Tongue (tissue), 2 donors: ENCODE measurements around the gene SMIM12.

DNA sequence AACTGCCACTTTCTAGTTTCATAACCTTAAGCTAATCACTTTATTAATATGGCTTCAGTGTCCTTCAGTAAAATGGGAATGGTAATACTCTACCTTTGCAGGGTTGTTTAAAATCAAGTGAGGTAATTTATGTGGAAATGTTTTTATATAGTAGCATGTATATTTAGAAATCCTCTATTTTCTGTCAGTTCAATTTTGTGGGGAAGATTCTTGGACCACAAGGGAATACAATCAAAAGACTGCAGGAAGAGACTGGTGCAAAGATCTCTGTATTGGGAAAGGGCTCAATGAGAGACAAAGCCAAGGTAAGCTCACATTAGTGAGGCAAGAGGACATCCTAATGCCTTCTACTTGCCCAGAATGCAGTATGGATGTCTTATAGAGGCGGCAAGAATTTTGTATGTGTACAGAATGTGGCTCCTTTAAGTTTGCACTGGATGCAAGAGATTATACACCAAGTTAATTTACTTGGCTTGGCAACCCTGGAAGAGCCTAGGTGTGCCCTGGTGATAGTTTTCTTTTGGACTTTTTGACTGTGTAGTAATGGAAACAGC is 17.7 kb downstream of the KHDRBS1 start:
- RAMPAGE, long total RNA: no peak

GRCh38 chr1:32042761-32043943 is 29.5 kb downstream of the KHDRBS1 start:
- RAMPAGE, long total RNA: no peak

- RAMPAGE, long total RNA: no peak
These were observed 1.1 kb upstream of the TXLNA start for GRCh38 chr1:32178344-32178831.

DNA sequence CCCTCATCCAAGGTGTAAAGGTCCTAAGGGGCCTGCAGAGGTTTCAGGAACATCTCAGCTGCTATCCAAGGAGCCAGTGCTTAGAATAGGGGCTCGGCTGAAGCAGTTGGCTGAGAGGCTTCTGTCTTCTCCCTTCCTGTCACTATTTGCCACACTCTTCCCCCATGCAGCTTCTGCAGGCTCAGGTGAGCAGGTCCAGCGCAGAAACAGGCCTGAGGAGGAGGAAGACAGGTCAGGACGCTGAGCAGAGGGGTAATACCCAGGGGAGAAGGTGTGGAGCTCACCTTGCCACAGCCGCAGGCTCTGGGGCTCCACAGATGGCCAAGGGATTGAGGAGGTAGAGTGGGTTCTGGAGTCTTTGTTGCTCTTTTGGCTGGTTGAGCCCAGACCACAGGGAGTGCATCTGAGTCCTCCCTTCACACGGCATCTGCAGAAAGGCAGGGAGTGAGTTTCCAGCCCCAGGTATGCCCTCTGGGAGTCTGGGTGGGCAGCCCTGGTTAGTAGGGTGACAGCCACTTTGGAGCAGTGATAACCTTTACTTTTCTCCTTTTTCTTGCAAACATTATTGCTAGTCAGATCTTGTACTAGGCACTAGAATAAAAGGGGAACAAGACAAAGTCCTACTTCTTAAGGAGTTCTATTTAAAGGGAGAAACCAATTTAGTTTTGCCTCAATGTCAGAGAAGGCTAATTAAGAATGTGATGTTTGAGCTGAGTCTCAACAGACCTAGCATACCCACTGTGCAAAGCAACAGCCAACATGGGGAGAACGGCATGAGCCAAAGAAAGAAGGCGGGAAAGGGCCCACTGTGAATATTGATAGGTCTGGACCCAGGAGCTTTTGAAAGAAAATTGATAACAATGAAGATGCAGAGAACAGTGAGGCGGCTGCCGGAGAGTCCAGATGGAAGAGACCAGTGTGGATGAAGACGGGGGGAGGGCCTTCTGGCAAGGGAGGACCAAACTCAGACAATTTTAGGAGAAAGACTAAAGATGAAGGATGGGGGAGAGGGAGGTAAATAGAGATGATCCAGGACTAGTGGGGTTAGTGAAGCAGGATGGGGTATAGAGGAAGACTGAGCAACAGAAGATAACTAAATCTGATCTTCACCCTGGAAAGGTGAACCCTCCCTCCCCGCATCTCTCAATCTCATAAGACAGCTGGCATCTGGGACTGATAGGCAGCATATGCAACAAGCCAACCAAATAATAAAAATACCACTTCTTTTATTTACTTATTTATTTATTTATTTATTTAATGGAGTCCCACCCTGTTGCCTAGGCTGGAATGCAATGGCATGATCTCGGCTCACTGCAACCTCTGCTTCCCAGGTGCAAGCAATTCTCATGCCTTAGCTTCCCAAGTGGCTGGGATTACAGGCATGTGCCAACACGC is 10.0 kb downstream of the EIF3I start:
- RAMPAGE, long total RNA: no peak

DNA sequence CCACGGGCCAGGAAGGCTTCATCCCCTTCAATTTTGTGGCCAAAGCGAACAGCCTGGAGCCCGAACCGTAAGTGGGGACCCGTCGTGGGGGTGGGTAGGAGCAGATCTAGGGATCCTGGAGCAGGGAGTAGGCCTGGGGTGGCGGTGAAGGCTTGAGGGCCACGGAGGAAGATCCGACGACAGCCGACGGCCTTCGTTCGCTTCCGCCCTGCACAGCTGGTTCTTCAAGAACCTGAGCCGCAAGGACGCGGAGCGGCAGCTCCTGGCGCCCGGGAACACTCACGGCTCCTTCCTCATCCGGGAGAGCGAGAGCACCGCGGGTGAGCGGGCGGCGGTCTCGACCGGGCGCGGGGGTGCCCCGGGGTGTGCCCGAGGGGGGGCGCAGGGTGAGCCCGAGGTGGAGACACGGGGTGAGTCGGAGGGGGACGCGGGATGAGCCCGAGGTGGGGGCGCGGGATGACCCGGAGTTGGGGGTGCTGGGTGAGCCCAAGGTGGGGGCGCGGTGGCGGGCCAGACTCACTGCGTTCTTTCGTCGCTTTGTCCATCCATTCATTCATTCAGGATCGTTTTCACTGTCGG is 16.4 kb upstream of the HDAC1 start:
- RAMPAGE, long total RNA: no peak

GRCh38 chr1:32333058-32333459 is 3.0 kb downstream of the MARCKSL1 start:
- RAMPAGE, long total RNA: no peak

- RAMPAGE, long total RNA: no peak
These were observed 3.5 kb upstream of the MARCKSL1 start for GRCh38 chr1:32339414-32340008.

DNA sequence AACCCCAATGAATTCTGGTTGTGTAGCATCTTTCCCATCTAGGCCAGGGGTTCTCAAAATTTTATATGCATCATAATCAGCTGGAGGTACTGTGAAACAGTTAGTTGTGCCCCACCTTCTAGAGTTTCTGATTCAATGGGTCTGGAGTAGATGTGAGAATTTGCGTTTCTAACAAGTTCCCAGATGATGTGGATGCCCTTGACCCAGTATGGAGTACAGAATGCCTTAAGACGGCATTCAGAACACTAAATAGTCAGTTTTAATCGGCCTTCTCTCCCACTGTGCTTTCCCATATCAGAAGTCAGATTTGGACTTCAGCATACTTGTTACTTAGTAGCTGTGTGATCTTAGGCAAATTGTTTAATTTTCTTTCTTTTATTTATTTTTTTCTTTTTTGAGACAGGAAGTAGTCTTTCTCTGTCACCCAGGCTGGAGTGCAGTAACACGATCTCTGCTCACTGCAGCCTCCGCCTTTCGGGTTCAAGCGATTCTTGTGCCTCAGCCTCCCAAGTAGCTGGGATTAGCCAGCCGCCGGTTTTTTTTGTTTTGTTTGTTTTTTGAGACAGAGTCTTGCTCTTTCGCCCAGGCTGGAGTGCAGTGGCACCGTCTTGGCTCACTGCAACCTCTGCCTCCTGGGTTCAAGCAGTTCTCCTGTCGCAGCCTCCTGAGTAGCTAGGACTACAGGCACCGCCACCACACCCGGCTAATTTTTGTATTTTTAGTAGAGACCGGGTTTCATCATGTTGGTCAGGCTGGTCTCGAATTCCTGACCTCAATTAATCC is 5.0 kb downstream of the RBBP4 start:
- RAMPAGE, long total RNA: no peak

DNA sequence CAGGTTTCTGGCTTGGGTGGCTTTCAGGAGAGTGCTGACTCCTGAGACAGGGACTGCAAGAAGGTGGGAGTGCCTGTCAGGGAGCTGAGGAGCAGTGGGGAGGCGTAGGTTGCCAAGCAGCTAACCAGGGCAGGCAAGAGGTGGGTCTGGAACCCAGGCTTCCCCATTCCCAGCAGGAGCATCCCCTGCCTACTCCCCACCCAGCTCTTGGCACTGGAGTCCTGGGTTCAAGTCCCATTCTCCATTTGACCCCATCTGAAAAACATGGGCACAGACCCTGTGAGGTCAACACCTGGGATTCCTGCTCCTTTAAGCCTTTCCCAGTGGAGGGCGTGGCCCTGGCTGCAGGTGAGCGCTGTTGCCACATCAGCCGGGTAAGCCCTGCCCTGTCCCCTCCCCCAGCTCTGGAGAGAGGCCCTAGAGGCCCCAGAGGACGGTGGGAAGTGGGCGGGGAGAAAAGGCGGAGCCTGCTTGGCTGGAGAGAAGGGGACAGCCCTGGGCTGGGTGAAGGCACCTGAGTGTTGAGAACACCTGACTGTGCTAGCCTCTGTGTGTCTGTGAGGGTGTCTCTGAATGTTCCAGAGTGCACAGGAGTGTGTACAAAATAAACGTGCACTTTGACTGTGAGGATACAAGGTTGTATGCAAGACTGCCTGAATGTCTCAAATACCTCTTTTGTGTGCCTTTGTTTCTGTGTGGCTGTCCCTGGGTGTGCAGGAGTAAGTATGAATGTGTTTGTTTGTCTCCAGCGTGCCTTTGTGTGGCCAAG is 14.0 kb upstream of the SYNC start:
- RAMPAGE, long total RNA: no peak

DNA sequence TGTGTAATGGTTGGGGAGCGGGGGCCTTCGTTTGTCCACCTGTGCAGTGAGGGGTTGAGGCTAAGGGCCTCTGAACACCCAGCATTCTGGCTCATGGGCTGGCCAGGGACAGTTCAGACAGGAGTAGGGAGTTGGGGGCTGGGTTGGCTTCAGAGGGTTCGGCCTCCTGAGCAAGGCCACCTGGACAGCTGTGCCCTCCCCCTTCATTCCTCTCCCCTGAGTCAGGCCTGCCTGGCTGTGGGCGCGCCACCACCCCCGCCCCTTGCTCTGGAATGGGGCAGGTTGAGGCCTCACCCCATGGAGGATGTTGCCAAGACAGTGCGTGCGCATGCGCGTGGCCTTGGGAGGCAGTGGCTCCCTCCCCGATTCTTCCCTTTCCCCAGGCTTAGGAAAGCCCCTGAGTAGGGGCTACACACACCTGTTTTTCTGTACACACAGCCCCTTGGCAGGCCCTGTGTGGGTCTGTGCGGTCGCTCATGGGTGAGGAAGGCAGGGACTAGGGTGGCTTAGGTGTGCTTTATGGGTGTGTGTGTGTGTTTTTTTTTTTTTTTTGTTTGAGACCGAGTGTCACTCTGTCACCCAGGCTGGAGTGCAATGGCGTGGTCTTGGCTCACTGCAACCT is 18.5 kb downstream of the KIAA1522 start:
- RAMPAGE, long total RNA: no peak

GRCh38 chr1:32818497-32818764 is 978 bp downstream of the S100PBP start:
- RAMPAGE, long total RNA: no peak

- RAMPAGE, long total RNA: no peak
These were observed 1.2 kb downstream of the TMEM54 start for GRCh38 chr1:32899927-32900387.

GRCh38 chr1:33002559-33003406 is 33.9 kb downstream of the AK2 start:
- RAMPAGE, long total RNA: no peak

- RAMPAGE, long total RNA: no peak
These were observed 29.3 kb downstream of the AK2 start for GRCh38 chr1:33007019-33008114.

DNA sequence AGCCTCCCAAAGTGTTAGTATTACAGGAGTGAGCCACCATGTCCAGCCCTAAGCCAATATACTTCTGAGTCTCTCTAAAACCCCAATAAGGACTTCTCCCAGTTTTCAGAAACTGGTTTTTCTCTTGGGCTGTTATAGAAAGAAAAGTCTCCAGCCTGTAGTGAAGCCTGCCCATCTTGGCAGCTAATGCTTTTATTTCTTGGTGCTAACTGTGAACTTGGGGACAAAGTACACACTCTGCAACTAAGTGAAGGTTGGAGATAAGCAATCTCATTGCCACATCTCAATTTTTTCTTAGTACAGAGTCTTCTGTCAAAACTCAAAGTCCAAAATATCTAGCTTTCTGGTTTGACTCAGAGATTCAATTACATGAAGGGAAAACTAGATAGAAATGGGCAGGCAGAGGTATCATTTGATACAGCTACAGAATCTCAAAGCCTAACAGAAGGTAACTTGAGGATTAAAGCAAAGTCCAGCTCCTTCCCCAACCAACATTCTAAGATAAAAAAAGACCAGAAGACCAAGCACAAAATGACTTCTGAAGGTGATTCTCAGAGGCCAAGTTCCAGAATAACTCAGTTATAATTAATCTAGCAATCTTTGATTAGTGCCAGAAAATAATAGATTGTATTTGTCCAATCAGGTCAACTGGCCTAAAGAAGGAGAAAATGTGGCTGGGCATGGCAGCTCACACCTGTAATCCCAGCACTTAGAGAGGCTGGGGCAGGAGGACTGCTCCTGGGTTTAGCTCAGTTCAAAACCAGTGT is 13.9 kb downstream of the AK2 start:
- RAMPAGE, long total RNA: no peak

DNA sequence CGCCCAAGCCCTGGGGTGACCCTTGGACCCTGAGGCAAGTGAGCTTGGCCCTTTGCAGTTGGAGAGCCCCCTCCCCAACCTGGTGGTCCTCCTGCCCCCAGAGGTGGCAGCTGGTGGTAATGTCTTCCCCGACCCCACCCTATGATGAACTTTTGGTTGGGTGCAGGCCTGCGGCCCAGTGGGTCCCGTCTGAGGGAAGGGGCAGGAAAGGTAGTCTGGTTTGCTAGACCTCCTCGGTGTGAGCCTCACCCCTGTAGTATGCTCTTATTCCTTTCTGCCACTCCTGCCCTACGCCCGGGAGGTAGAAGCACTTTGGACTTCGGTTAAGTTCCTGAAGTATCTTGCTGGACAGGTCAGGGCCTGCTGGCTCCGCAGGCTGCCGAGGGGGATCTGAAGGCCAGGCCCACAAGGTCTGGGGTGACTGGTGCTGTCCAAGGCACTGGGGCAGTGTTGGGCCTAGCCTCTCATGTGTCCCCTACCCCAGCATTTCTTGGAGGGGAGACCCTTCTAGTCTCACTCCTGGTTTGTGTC is 1.6 kb downstream of the ZNF362 start:
- RAMPAGE, long total RNA: no peak

GRCh38 chr1:33320794-33321071 is 165 bp downstream of the A3GALT2 start:
- RAMPAGE, long total RNA: no peak

GRCh38 chr1:34621890-34622232 is 133.0 kb upstream of the GJB5 start:
- RAMPAGE, long total RNA: no peak

- RAMPAGE, long total RNA: no peak
These were observed 14.2 kb downstream of the SMIM12 start for GRCh38 chr1:34845390-34845795.

DNA sequence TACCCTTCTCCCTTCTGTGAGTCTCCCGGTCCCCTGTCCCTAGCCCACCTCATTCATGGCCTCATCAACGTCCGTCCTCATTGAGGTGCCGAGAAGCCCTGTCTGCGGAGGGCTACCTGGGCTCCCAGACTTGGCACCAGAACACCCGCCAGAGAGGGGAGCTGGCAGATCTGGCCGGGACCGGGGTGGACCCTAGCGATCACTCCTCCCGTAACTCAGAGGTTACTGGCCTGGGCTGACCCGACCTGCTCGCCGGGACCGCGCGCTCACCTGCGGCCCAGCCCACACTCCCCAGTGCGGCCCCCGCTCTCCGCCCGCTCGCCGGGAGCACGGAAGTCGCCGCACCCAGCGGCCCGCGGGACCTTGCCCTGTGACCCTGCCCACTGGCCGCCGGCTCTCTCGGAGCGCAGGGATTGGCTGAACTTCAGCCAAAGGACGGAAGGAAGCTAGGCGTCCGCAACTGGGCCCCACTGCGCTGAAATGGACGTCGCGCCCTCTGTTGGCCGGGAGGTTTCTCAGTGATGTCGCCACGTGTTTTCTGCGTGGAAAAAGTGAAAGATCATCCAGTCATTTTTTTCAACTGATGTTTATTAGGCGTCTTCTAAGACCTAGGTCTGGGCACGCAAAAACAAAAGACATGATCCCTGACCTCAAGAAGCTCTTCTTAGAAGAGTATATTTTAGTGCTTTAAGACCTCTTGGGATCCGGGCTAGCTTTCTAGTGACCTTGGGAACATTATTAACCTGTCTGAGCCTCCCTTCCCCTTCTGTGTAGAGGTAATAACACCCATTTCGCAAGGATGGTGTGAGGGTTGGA is at the start of gene SMIM12:
TSS of gene SMIM12 (minus strand) at position 343 of the 816 bp plus-strand sequence.
- RAMPAGE, long total RNA: start-site peak on the minus strand centred at position 344 of the sequence, 78 bp wide, 172 and 26 reads in 2 replicates